Measurements from ENCODE around the genes SOWAHC and LIMS4.

DNA sequence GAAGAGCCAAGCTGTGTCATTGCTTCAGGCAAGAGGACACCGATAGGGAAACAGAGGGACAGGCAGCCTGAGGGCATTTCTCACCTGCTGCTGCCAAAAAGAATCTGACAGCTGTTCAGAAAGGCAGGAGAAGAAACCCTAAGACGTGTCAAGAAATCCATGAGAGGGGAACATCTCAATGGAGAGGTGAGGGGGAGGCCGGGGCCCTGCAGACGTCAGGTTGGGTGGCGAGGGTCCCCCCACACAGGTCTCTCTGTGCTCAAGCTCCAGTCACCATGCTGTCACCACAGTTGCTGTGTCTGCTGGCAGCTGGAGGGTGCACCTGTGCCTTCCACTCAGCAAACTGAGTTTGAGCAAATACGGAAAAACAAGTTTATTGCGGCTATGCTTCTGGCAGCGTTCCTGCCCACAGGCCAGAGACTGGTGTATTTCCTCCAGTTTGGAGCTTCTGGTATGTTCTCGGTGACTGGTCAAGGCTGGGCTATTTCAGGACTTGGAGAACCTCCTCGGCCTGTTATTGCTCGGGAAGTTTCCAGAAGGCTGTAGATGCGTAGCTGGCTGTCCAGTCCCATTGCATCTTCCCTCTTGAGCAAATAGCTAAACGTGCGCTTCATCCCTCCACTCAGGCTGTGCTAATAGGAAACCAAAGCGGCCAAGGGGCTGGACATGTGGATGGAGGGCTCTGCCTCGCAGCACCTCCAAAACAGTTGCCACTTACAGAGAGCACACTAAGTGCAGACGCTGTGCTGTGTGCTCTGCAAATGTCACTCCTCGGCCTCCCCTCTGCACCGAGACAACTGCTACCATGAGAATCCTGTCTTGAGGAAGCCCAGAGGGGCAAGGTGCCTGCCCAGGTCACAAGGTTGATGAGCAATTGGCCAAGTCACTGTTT, 132.5 kb downstream of the SEPTIN10 start:
- PRO-cap, result no peak
- RAMPAGE, long total RNA, 2 experiments, result no peak in any of the 2 experiments

DNA sequence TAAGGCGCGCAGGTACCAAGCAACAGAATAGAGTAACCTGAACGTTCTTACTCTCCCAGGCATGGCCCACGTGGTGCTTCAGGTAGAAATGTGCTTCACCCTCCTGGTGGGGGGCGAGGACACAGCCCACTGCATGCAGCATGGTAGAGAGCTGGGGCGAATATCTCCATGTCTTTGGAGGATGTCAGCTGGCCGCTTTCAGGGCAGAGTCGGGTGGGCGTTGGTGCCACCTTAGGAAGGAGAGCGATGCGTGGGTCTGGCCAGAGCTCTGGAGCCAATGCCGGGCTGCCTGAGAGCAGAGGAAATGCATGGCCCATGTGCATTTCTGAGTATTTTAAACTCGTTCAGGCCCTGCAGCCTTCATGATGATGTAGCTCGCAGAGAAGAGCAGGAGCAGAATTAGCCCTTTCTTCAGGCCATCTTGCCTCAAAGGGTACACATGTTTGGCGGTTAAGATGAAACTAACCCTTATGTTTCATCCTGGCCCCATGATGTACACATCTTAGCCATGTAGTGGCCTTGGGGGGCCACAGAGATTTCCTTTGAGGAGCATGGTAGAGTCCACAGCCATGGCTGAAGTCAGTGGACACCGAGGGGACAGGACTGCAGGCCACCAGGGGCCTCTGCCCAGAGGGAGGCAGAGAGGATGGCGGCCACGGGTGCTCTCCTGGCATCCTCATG, 109.9 kb downstream of the SEPTIN10 start:
- PRO-cap, result no peak
- RAMPAGE, long total RNA, 2 experiments, result no peak in any of the 2 experiments

- PRO-cap, result no peak
- RAMPAGE, long total RNA, 2 experiments, result no peak in any of the 2 experiments
These were observed 12.1 kb downstream of the SEPTIN10 start for GRCh38 chr2:109601551-109602210.

- PRO-cap, result bidirectional peak, plus-strand start at chr2:109614364, minus-strand start at chr2:109614155
- RAMPAGE, long total RNA, 2 experiments, result no peak in any of the 2 experiments
These were observed at the start of gene SOWAHC for GRCh38 chr2:109614281-109614772. SOWAHC (plus strand) TSS chr2:109614364.

- PRO-cap, result no peak
- RAMPAGE, long total RNA, 2 experiments, result no peak in any of the 2 experiments
These were observed 16.8 kb downstream of the SOWAHC start for GRCh38 chr2:109630901-109631327.

GRCh38 chr2:110113540-110114819, 1.6 kb downstream of the MALL start:
- PRO-cap, result unidirectional peak, plus-strand start at chr2:110113806; bidirectional peak, plus-strand start at chr2:110114416, minus-strand start at chr2:110114298
- RAMPAGE, long total RNA, 2 experiments, result no peak in any of the 2 experiments

DNA sequence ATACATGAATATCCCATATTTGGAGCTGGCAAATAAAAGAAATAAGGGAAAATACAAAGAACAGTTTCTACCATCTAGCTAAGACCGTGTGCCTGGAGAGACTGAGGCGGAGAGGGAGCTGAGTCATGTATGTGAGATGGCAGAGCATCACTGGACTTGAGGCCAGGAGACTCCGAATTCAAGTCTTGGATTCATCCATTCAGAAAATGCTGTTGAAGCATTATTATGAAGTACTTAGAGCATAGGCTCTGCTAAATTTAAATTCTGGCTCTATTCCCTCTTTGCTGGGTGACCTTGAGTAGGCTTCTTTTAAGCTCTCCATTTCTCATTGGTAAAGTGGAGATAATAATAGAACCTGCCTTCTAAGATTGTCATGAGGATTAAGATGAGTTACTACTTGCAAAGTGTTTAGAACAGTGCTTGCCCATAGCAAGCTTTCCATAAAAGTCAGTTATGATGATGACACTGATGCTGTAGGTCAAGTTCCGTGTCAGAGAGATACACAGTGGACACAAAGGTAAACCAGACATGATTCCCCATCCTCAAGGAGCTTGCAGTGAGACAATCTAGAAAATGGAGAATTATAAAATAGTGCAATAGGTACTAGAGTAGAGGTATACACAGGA, 34.6 kb downstream of the NPHP1 start:
- PRO-cap, result no peak
- RAMPAGE, long total RNA, 2 experiments, result no peak in any of the 2 experiments

DNA sequence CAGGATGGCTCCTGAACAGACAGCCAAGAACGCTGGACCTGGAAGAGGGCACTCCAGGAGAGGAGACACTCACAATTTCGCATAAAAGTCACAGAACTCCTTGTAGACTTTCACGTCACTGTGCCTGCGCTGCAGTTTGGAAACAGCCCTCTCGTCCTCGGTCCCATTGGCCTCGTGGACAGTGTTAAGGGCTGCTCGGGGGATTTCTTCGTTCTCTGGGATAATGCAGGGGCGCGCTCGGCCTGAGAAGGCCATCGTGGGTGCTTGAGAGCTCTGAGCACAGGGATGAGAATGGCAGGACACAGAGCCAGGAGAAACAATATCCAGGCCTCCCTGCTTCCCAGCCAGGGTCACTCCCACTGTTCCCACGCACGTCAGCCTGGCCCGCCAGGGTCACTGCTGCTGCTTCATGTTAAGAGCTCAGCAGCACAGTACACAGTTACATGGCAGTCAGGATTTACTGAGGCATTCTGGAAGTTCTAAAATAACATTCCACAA, at the start of gene LIMS4:
Gene LIMS4 (minus strand): TSS at position 293 of the 498 bp plus-strand sequence.
- PRO-cap, result no peak
- RAMPAGE, long total RNA, 2 experiments, result no peak in any of the 2 experiments

DNA sequence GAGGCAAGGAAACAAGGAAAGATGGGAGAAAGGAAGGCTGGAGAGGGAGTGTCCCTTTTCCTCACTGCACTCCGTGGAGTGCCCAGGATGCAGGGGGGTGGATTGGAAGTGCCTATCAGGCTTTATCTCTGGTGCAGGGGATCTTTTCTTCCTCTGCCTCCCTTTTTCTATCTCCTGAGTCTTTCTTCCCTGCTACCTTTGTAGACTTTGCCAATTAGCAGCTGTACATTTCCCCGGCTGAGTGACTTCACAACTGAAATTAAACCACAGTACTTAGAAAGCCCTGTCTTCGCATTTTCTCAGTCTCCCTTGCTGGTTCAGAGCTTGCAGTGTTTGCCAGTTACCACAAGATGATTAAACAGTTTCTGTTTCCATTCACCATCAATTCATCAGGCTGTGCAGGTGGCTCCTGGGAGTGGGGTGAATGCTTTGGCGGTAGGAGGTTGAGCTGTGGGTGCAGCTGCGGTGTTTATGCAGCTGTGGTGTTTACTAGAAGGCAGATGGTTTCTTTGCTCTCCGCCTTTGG, 16.0 kb downstream of the ACOXL start:
- PRO-cap, result no peak
- RAMPAGE, long total RNA, 2 experiments, result no peak in any of the 2 experiments

- PRO-cap, result no peak
- RAMPAGE, long total RNA, 2 experiments, result no peak in any of the 2 experiments
These were observed 48.1 kb downstream of the ACOXL start for GRCh38 chr2:110780403-110780868.

DNA sequence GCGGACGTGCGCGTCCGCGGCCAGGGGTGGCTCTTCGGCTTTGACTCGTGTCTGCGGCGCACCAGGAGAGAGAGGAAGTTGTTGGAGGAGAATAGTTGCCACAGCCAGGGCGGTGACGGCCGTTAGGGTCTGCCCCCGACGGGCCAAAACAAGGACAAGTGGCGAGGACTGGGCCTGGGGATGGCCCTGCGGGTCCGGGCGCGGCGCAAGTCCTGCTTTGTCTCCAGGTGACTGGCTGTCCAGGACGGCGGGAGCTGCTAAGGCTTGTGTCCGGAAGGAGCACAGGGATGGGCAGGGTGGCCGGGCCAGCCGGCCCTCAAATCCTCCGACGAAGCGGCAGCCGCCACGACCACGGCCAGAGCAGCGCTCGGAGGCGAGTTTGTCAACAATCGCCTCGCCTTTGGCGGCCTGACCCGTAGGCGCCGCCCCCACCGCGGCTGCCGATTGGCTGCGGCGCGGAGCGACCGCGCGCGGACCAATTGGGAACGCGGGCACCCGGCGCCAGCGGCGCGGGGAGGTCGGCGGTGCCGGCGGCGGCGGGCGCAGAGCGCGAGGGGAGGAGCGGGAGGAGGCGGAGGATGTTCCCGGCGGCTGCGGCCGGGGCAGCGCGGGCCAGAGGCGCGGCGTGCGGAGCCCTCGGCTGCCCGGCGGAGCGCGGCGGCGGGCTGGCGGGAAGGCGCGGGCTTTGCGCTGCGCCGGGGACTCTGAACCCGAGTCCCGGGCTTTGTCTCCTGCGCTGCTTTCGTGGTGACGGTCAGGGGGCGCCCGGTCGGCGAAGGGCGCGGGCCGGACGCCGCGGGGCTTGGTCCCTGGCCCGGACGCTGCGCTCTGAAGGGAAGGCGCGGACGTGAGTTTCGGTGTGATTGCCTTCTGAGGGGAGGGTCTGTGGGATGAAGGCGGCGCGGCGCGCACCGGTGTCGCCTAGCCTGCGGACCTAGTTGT, 1.6 kb downstream of the BCL2L11 start:
- PRO-cap, result bidirectional peak, plus-strand start at position 545 of the sequence, minus-strand start at position 384 of the sequence
- RAMPAGE, long total RNA, 2 experiments, result start-site peak on the minus strand in 2 of 2 experiments, centred at positions 369 to 392 of the sequence, 118 to 176 reads per replicate

DNA sequence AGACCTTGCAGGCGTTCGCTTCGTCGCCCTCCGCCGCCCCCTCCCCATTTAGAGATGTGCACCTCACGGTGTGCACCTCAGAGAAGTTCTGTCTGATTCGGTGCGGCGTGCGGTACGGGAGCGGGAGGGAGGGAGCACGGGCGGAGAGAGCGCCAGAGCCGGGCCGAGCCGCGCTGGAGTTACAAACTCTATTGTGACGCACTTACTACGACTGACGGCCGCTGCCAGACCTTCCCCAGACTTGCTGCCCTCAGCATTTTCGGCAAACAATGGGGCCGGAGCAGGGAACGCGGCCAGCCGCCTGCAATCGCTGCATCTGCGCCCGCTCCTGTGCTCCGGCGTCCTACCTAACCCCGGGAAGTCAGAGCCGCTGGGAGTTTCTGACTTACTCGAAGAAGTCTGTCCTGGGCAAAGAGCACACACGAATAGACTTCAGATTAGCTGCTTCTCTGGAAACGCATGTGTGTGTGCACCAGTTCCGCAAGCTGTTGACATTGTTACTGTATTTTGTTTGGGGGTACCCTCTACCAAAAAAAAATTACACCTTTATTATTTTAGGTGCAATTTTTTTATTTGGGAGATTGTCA, 2.4 kb downstream of the BCL2L11 start:
- PRO-cap, result bidirectional peak, plus-strand start at position 191 of the sequence, minus-strand start at position 181 of the sequence
- RAMPAGE, long total RNA, 2 experiments, result no peak in any of the 2 experiments

DNA sequence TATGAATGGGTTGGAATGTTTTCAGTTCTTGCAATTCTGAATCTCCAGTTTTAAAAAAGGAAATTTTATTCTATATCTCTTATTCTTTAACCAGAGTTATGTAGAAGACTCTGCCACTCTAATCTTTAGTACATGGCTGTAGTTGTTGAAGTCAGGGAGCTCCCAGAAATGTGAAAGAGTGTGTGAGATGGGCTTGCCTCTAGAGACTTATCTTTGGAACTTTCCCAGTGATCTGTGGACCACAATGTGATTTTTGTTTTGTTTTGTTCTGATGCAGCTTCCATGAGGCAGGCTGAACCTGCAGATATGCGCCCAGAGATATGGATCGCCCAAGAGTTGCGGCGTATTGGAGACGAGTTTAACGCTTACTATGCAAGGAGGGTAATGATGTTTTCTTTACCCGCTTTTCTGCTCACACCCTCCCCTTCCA, 29.1 kb downstream of the BCL2L11 start:
- PRO-cap, result no peak
- RAMPAGE, long total RNA, 2 experiments, result no peak in any of the 2 experiments

- PRO-cap, result no peak
- RAMPAGE, long total RNA, 2 experiments, result no peak in any of the 2 experiments
These were observed 75.7 kb downstream of the BCL2L11 start for GRCh38 chr2:111196269-111197017.

GRCh38 chr2:111219091-111219952, 98.6 kb downstream of the BCL2L11 start:
- PRO-cap, result no peak
- RAMPAGE, long total RNA, 2 experiments, result no peak in any of the 2 experiments

- PRO-cap, result no peak
- RAMPAGE, long total RNA, 2 experiments, result no peak in any of the 2 experiments
These were observed 370.6 kb downstream of the BCL2L11 start for GRCh38 chr2:111491251-111491794.

DNA sequence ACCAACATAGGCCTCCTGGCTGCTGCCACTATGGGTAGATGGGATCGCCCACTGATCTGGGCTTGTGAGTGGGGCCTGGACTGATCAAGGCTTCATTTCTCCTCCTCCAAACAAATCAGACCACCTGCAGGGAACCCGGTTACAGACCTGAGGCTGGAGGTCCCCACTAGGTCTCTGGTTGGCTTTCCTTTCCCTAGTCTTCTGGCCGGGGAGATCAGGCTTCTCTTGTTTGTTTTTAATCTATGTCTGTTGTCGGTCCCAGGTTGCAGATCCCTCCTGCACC, 253.3 kb downstream of the ANAPC1 start:
- PRO-cap, result no peak
- RAMPAGE, long total RNA, 2 experiments, result no peak in any of the 2 experiments

DNA sequence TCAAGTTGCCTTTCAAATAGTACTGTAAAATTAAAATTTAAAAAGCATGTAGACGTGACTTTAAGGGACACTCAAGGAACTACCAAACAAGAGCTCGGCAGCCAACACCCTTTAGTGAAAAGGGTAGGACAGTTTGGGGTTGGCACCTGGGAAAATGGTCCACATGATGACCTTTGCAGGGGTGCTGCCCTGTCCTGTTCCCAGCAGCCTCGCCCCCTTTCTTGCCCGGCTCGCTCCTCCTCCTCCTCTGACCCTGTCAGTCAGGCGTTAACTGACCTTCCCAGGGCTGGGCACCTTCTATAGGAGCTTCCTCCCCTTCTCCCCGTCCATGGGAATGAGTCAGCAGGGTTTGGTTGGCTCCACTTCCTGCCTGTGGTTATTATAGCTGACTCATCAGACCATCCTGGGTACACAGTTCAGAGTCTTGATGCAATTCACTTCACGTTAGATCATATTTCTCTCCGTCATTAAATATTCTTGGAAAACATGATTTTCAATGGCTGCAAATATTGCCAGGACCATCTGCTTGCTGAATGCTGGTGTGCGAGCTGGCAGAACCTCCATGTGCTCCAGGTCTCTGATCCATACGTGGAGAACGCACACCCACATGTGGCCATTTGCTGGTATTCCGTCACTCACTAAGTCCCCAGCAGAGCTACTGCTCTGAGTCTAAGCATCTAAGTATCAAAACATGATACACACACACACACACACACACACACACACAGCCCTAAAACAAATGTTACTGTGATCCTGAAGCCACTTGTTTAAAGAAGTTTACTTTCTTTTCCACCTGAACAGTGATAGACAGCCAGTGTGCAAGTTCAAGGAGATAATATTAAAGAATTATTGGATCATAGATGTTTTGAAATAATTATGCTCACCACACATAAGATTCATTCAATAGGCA, 185.0 kb downstream of the ANAPC1 start:
- PRO-cap, result no peak
- RAMPAGE, long total RNA, 2 experiments, result no peak in any of the 2 experiments

GRCh38 chr2:111704349-111704782, 179.6 kb downstream of the ANAPC1 start:
- PRO-cap, result no peak
- RAMPAGE, long total RNA, 2 experiments, result no peak in any of the 2 experiments

DNA sequence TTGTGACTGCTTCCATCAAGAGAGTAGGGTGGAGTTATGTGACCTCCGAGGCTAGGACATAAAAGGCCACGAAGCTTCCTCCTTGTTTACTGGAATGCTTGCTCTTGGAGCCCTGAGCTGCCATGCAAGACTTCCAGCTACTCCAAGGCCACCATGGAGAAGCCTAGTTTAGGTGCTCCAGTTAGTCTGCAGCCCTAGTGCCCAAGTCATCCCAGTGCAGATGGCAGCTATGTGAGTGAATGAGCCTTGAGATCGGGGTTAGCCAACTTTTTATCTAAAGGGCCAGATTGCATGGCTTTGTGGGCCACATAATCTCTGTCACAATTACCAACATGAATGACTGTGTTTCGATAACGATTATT, 2.3 kb upstream of the MERTK start:
- PRO-cap, result unidirectional peak, plus-strand start at position 89 of the sequence
- RAMPAGE, long total RNA, 2 experiments, result no peak in any of the 2 experiments